Metastatic Breast Carcinoma in the Ovary (tissue), 3 donors: ENCODE measurements around the gene ZNF626.

- PRO-cap, 3 experiments = no peak in any of the 3 experiments
Observed at GRCh38 chr19:19303556-19304276, 16.6 kb downstream of the SUGP1 start.

DNA sequence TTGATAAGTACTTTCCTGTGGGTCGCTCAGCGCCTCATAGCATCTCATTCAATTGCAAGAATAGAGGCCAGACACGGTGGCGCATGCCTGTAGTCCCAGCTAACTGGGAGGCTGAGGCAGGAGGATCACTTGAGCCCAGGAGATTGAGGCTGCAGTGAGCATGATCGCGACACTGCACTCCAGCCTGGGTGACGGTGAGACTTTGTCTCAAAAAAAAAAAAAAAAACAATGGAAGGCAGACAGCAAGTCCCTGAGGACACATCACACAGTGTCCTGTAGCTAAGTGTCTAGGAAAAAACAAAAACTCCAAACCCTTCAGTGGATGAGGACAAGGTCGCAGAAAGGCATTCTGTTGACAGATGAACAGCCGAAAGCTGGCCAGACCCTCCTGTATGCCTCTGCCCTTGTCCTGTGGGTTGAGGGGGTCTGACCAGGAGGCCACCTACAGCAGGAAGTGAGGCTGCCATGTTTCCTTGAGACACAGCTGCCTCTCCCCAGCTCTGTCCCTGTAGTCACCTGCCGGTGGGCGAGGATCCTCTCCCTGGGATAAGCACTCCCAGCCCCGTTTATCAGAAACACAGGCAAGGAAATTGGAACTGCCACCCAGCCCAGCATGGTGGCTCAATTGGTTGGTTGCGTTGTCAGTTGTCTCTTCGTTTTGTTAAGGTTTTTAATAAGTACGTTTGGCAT, 37.4 kb downstream of the MAU2 start:
- PRO-cap, 3 experiments = no peak in any of the 3 experiments

- PRO-cap, 3 experiments = peak in 3 of 3 experiments; most common plus-strand start chr19:19405388 (in 1); most common minus-strand start chr19:19405523 (in 3)
Observed at GRCh38 chr19:19405178-19405602, 285 bp upstream of the GATAD2A start.

DNA sequence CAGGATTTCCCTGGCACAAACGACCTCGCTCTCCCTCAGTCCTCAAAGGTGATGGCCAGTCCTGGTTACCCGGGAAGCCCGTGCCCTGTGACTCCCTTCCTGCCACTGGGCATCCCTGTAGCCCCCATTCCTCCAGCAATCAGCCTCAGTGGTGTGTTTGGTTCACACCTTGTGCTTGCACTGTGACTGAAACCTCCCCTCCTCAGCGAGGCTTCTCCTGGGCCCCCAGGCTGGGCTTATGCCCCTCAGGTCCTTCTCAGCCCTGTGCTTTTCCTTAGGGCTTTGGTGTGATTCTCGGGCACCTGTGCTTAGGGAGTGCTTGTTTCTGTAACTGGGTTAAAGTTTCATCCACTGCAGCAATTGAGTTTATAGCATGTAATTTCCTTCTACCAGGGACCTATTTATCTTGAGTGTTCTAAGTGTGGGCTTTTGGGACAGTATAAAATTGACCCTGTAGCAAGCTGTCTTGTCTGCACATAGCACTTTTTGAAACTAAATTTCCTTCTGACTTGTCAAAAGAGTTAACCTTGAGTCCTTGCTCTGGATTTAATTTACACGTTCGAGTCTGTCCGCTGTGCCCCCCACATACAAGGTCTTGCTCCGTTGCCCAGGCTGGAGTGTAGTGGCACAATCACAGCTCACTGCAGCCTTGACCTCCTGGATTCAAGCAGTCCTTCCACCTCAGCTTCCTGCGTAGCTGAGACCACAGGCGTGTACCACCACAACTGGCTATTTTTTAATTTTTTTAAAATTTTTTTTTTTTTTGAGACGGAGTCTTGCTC, 47.6 kb downstream of the GATAD2A start:
- PRO-cap, 3 experiments = no peak in any of the 3 experiments

DNA sequence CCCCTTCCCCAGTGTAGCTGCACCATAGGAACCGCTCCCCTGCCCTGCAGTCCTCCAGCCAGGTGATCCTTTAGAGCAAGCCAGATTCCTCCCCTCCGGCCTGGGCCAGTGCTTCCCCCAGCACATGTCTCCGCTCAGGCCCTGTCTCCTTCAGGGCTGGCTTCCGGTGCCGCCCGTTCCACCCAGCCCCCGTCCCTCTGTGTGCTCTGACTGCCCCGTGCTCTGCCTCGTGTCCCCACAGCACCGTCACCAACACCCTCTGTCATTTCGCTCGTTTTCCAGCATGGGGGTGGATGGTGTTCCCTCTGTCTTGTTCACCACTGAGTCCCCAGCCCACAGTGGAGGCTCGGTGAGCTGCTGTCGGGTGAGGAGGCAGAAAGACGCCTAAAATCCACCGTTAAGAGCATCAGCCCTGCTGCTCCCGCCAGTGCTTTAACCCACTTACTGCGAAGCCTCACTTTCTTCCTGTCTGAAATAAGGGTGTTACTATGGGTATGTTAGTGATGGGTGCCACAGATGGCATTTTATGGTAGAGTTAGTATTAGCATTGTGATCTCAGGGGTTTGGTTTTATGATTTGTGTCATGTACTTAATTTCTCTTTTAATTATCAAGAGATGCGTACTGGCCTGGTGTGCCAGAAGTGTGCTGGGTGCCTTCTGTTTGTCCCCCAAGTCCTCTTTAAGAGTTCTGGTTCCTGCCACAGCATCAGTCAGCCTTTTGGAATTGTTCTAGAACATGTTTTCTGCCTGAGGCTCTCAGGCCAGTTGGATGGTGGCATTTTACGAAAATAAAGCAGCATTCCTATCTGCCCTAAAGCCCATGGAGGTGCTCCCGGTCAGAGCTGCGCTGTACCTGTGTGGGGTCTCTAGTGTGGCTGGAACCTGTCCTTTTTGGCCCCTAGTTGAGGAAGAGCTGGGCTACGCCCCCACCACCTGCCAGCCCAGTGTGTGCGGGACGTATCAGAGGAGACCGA, 54.3 kb downstream of the TSSK6 start:
- PRO-cap, 3 experiments = no peak in any of the 3 experiments

DNA sequence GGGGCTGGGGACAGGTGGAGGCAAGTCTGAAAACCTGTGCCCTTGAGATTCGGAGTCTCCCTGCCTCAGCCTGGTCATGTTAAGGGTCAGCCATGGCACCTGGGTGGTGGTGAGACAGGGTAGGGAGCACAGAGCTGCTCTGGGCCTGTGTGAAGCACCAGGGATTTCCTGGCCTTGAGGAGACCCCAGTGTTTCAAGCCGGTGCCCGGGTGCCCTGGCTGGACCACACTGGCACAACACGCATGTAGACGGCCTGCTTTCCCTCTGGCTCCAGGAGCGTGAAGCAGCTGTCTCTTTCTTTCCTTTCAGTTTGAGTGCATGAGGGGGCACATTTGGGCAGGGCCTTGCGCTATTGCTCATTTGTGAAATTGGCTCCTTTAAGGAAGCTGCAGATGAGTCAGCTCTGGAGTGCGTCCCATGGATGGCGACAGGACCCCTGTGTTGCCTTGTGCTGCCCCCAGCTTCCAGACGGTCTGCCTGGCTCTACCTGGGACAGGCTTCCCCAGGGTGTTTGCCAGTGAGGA, 51.7 kb downstream of the TSSK6 start:
- PRO-cap, 3 experiments = no peak in any of the 3 experiments

DNA sequence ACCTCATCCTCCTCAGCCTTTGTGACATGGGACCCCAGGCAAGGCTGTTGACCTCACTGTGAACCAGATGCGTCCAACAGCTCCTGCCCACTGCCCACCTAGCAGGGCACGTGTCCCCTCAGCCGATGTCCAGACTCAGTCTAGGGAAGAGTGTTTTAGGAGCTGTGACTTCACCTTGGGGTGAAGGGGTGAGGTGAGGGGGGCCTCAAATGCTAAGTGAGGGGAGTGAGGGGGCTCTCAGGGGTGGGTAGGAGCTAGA, 778 bp downstream of the YJEFN3 start:
- PRO-cap, 3 experiments = no peak in any of the 3 experiments

DNA sequence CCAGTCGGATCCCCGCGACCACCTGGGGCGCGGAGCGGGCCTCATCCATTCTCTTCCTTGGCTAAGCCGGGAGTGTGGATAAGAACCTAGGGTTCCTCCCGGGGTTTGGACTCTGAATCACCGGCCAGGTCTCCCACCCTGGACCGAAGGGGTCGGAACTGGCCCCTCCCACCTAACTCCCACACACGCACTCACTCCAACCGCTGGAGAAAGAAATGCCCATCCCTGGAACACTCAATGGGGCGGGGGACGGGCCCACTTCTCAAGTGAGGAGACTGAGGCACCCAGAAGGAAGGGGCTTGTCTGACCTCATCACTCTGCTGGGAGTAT, 445 bp downstream of the CILP2 start:
- PRO-cap, 3 experiments = peak in 1 of 3 experiments; most common minus-strand start position 119 of the sequence (in 1)

DNA sequence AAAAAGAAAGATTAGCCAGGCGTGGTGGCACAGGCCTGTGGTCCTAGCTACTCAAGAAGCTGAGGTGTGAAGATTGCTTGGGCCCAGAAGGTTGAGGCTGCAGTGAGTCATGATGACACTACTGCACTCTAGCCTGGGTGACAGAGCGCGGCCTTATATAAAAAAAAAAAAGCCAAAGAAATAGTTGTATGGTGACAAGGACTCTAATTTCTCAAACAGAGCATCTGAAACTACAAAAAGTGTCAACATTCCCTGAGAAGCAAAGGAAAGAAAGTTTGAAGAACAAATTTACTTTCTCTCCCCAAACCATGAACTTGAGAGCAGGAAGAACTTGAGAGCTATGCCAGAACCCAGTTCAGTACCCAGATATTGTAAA, 3.3 kb downstream of the PBX4 start:
- PRO-cap, 3 experiments = no peak in any of the 3 experiments

- PRO-cap, 3 experiments = no peak in any of the 3 experiments
Observed at GRCh38 chr19:19644987-19646042, 1.9 kb upstream of the GMIP start.

DNA sequence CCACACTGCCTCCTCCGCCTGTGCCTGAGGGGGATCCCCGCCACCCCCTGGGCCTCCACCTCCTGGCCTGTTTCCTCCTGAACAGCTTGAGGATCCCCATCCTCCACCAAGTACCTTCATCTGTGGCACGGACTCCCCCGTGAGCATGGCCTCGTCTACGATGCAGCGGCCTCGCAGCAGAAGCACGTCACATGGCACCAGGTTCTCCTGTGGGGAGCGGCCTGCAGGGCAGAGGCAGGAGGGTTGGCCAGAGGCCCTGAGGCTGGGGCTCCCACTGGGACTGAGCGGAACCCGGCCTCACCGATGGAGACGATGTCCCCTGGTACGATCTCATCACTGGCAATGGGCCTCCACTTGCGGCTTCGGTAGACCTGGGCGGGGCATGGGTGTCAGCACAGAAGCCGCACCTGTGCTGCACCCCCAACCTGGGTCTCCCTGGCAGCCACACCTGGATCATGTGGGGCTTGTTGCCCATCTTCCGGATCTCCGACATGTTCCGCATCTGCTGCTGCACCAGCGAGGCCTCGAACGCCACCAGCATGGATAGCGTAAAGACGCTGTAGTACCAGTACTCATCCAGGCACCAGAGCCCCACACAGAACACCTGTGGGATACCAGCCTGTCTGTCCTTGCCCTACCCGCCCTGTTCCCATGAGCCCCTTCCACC, 6.8 kb downstream of the ATP13A1 start:
- PRO-cap, 3 experiments = no peak in any of the 3 experiments

DNA sequence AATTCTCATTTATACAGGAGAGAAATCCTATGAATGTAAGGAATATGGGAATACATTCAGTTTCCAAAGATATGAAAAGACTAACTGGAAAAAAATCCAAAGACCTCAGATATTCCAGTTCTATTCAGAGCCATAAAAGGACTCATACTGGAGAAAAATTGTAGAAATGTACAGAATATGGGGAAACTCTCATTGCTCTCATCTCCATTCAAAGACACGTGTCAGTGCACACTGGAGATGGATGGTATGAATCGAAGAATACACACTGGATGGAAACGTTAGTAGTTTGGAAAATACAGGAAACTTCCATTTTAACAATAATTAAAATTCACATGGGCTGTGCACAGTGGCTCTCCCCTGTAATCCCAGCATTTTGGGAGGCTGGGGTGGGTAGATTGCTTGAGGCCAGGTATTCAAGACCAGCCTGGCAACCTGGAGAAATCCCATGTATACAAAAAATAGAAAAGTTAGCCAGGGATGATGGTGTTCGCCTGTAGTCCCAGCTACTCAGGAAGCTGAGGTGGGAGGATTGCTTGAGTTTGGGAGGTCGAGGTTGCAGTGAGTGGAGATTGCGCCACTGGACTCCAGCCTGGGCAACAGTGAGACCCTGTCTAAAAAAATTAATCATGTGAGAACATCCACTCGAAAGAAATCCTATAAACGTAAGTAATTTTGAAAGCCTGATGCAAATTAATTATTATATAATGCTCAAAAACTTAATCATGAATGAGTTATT, 12.7 kb downstream of the ZNF101 start:
- PRO-cap, 3 experiments = no peak in any of the 3 experiments

- PRO-cap, 3 experiments = no peak in any of the 3 experiments
Observed at GRCh38 chr19:19822101-19822523, 562 bp upstream of the ZNF506 start.

- PRO-cap, 3 experiments = no peak in any of the 3 experiments
Observed at GRCh38 chr19:20068450-20068859, 9.3 kb upstream of the ZNF90 start.

- PRO-cap, 3 experiments = peak in 2 of 3 experiments; most common minus-strand start chr19:20167800 (in 2)
Observed at GRCh38 chr19:20167645-20168118, 668 bp downstream of the ZNF486 start.

GRCh38 chr19:20632214-20632932, 29.0 kb downstream of the ZNF626 start:
- PRO-cap, 3 experiments = no peak in any of the 3 experiments

- PRO-cap, 3 experiments = no peak in any of the 3 experiments
Observed at GRCh38 chr19:20660394-20660930, 909 bp downstream of the ZNF626 start.

DNA sequence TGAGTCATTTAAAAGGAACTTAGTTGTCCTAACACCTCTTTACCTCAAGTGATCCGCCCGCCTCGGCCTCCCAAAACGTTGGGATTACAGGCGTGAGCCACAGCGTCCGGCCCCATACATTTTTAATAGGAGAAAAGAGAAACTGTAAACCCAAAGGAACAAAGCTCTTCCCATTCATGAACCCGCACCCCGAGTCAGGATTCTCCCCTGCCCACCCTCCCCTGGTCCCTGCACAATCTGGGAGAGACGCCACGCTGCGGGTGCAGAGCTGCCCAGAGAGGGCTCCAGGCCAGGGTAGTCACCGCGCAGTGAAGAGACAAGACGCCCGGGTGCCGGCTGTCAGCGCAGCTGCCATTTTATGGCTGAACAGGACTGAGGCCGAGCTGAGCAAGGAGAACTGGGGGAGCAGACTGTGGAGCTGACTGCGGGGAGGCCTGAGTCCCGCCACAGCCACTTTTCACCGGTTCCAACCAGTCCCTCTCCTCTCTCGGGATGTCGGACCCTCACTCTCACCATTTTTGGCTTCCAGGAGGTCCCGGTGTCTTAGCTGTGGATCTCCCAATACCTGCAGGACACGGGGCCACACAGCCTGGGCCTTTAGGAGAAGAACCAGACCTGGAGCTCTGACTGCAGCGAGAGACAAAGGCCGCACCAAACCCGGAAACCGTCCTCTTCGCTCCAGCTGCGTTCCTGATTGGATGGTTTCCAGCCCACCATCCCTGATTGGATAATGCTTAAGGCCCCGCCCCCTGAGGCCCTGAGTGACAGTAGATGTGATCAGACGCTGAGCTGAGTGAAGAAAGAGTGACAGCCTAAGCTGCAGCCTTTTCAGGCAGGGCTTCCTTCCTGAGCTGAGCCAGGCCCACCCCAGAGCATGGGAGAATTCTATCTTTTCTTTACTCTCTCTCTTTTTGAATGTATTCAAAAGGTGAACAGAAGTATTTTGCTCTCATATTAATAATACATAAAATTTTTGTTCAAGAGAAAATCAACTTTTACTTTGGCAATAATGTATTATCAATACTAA, at the start of gene ZNF626:
Gene ZNF626 (minus strand): TSS at position 641 of the 1,027 bp plus-strand sequence.
- PRO-cap, 3 experiments = peak in 3 of 3 experiments; most common plus-strand start position 792 of the sequence (in 1); most common minus-strand start position 641 of the sequence (in 3)

DNA sequence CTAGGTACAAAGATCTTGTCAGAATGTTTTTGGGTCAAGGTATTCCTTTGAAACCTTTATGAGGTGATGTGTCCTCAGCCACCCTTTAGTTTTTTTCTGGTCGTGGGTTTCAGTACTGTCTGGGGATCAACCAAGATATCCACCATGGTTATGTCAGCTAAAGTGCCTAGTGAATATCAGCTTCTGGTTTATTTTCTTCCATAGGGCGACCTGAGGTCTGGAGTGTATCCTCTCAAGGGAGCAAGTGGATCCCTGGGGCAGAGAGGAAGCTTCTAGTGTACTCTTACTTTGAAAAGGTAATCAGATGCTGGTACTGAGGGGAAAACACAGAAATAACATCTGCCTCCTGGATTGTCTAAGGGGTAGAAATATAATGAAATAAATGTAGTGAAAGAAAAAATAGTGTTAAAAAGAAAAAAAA, 1.8 kb downstream of the ZNF714 start:
- PRO-cap, 3 experiments = no peak in any of the 3 experiments

DNA sequence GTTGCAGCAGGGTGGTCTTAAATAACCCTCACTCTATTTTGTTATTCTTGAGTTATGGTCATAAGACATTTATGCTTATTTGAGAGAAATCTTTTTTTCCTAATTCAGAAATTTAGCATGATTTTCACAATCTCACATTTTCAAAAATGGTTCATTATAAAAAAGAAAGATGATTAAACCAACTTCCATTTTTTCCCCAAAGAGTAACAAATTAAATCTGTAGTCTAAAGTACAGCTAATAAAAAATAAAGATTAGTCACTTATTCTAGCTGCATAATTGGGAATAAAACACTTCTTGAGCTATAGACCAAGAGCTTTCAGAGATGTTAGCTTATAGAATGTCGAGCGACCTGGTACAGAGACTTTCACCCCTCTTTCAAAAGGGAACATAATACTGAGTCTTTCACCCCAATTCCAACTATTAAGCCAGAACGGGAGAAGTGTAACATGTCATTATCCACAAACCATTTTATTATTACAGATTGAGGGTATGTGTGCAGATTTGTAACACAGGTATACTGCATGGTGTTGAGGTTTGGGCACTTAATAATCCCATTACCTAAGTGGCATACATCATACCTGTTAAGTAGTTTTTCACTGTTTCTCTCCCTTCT, 46.7 kb downstream of the ZNF708 start:
- PRO-cap, 3 experiments = no peak in any of the 3 experiments